Mononuclear cell (primary cell): Measurements from ENCODE around the gene CNTN6.

GRCh38 chr3:277824-278293 lies 81.3 kb downstream of the CHL1 start:
- RRBS = no CpG with 5 or more reads among the region's 2 CpGs

DNA sequence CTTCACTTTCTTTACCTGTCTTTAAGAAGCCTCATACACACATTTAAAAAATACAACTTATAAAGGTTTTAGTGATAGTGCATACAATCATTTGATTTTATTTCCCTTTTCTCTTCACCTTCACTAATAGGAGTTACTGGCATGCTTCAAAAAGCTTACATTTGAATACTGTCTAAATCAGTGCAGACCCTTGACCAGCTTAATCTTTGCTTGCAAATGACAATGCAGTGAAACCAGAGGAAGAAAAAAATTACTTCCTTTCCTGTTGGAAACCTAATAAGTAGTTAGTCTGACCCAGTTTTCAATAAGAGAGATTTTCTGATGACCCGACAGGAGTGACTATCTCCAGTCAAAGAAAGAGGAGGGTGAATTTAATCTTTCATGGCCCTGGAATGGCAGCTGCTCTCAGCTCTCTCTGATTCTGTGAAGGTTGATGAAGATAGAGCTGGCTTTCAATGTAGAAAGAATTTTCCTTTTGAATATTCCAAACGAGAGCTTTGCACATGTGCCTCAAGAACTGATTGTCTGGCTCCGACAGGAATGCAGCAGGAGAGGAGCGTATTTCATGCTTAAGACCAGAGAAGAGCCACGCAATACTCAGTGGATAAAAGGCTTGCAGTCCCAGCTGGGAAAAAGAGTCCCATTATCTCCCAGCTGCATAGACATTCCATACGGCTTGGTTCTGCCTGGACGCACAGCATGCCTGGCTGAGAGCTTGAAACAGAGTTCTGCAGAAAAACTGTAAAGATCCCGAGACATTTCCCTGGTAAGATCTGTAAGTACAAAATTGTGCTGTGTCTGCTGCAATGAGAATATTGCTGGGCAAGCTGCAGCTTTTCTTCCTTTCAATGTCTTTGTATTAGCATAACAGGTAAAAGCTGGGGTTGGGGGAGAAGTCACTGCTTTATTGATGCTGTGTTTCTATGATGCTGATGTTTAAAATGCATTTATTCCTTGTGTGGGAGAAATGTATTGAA lies at the start of gene CNTN6:
CNTN6 (plus strand) TSS at position 670 of the 977 bp plus-strand sequence.
- RRBS = no CpG with 5 or more reads among the region's 8 CpGs

DNA sequence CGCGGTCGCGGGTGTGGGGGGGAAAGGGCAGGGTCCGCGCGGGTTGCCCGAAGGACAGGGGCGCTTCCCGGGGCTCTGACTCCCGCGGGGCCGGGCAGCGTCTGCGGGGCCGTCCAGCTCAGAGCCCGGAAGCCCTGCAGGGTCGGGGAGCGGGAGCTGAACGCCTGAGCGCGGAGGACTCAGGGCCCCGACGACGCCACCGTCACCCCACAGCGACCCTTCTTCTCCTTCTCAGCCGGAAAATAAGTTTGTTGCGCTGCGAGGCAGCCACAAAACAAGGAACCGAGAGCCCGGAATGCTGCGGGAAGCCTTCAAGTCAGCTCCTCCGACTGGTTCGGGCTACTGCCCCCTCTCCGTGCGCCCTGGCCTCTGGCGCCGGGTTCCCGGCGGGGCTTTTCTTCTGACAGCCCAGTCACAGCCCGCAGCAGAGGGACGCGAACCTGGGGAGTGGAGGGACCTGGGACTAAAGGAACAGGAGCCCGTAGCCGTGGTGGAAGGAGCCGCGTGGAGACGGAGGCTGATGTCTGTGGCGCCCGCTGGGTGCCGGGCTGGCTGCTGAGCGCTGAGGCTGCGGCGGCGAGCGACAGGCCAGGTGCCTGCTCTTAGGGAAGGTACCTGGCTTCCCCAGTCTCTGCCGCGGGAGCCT lies 496 bp downstream of the CNTN4 start:
- RRBS = 7% methylated on average over 29 of the region's 59 CpGs

GRCh38 chr3:2872924-2873225 lies 237.3 kb downstream of the IL5RA start:
- RRBS = no CpG with 5 or more reads among the region's 2 CpGs

- RRBS = no CpG with 5 or more reads among the region's 8 CpGs
These were observed 10.5 kb downstream of the TRNT1 start for GRCh38 chr3:3137208-3137751.

DNA sequence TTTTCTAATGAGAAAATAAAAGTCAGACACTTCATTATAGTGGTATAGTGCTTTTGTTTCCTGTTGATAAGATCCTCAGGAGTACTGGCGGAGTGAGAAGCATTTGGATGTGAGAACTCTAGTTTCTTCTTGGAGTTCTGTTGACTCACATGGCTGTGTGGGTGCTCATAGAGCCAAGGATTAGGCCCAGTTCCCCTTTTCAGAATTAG lies 2.1 kb downstream of the ITPR1 start:
- RRBS = no CpG with 5 or more reads among the region's 1 CpG

GRCh38 chr3:4581391-4581901 lies 88.3 kb downstream of the ITPR1 start:
- RRBS = no CpG with 5 or more reads among the region's 3 CpGs

GRCh38 chr3:4740062-4740746 lies 239.0 kb upstream of the BHLHE40 start:
- RRBS = no CpG with 5 or more reads among the region's 4 CpGs

- RRBS = no CpG with 5 or more reads among the region's 10 CpGs
These were observed 230.4 kb upstream of the BHLHE40 start for GRCh38 chr3:4748835-4749315.

- RRBS = no CpG with 5 or more reads among the region's 5 CpGs
These were observed 223.5 kb upstream of the BHLHE40 start for GRCh38 chr3:4755648-4756149.

DNA sequence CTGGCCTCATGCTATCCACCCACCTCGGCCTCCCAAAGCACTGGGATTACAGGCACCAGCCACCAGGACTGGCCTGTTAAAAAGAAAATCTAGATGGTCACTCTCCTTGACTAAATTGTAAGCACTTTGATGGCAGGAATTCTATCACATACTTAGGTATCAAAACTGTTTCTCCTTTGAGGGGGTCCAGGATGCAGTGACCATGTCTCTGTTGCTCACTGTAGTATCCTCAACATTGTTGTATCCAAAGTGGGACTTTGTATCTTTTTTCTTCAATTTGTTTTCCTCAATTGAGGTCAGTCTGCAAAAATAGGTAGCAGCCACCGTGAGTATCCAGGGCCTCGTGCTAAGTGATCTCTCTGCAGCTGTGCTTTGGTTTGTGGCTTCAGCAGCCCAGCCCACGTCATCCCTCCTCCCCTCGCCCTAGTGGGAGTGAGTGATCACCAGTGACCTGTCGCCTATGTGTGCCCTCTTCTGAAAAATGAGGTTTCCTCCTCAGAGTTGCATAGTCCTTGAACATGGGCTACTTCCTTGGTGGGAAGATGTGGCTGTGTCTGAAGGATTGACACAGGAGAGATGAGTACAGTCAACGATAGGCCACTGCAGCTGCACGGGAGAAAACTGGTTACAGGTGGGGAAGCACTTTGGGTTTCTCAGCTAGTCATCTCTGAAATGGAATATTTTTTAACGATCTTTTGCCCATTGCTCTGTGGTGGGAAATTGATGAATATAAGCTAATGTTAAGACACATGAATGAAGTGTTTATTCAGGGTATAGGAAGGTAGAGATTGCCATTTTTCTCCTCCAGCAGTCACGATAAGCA lies 144.9 kb upstream of the BHLHE40 start:
- RRBS = no CpG with 5 or more reads among the region's 10 CpGs

- RRBS = no CpG with 5 or more reads among the region's 10 CpGs
These were observed 6.0 kb upstream of the BHLHE40 start for GRCh38 chr3:4973098-4973872.

GRCh38 chr3:4984602-4985025 lies 5.4 kb downstream of the BHLHE40 start:
- RRBS = no CpG with 5 or more reads among the region's 7 CpGs

DNA sequence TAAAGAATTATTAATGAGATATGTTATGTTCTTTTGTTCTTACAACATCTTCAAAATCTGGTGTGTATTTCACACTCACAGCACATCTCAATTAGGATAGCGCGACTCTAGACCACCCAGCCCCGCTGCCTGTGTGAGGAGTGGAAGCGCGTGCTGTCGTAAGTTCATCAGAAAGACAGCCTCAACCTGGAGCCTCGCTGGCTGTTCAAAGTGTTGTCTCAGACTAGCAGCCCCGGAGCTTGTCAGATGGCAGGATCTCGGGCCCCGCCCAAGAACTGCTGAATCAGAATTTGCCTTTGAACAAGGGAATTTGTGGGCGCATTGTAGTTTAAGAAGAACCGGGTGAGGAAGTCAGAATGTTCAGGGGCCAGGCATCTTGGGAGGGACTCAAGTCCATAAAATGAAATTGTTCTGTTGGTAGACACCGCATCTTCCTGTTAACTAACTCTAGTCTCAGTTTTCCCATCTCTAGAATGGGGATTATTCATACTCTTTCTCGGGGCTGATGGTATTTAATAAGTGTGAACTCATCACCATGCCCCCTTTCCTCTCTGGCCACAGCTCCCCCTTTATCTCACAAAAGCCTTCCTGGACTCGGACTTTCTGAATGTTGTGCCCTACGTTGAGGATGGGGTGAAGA lies 40.3 kb downstream of the BHLHE40 start:
- RRBS = 9% methylated on average over 5 of the region's 16 CpGs

DNA sequence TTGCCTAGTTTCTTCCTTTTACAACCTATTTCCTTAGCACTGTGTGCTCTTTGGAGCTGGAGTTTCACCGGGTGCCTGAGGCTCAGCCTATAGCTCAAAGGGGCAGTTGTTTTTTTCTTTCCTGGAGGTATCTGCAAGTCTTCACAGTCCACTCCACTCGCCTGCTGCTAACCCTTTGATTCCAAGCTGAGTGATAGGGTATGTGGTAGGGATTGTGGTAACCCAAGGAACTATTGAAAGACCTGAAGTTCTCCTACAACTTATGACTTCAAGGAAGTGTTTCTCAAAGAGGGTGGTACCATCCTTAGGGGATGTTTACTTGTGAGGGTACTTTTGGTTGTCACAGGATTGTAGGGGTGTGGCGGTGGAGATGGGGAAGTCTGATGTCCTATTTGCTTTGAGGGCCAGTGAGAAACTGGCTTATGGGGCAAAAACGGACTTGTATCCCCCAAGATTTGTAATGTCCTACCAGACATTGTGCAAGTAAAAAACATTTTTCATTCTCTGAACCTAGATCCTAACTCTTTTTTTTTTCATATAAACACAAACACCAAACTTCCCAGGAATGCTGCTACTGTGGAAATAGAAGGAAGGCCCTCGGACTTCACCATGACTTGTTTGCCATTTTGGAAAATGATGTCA lies 66.4 kb upstream of the ARL8B start:
- RRBS = no CpG with 5 or more reads among the region's 5 CpGs

- RRBS = no CpG with 5 or more reads among the region's 5 CpGs
These were observed 57.9 kb upstream of the LMCD1 start for GRCh38 chr3:8443584-8444222.

DNA sequence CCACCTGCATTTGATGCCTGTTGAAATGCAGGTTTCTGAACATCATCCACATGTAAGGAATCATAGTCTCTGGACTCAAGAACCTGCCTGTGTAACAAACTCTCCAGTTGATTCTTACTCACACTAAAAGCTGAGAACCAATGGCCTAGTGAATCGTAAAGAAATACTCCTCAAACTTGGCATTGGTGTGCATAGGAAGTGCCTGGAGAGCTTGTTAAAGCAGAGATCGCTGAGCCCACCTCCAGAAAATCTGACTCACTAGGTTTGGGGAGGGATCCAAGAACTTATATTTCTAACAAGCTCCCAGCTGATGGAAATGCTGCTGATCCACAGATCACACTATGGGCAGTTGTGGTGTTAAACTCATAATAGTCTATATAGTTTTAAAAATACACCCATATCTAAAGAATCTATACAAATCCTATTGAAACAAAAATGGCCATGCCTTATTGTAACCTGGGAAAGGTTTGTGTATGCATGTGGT lies 55.7 kb upstream of the LMCD1 start:
- RRBS = no CpG with 5 or more reads among the region's 2 CpGs

DNA sequence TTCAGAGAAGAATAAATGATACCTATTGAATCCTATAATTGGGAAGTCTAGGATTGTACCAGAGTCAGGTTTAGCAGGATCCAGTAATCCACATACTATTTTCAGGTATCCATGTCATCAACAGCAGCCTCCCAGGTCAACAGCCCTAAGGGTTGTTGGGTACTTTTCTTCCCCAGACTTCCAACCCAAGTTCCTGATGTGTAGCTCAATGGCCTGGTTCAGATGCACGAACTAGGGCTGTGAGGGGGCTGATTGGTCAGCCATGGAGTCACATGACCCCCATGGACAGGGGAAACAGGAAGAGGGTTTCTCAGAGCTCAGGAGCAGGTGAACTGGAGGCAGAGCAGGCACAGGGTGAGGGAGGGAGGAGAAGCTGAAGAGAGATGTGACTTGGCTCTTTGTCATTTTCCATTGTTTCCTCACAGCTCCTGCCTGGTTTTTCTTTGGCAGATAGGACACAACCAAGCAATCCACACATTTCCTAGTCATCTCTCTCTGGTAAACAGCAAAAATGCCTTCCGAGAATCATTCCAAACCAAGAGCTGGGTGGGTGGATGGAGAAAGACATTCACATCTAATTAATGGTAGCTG lies 43.5 kb upstream of the LMCD1 start:
- RRBS = no CpG with 5 or more reads among the region's 2 CpGs

GRCh38 chr3:8611227-8611690 lies 33.3 kb downstream of the SSUH2 start:
- RRBS = 91% methylated on average over 2 of the region's 17 CpGs